Hematopoietic multipotent progenitor cell (in vitro differentiated cells): Measurements from ENCODE around the gene CRLF2.

GRCh38 chrX:290619-291195, 9.5 kb downstream of the PLCXD1 start:
- CAGE, long polyA plus RNA: no peak

- CAGE, long polyA plus RNA: no peak
Observed at GRCh38 chrX:368815-369762, 17.6 kb downstream of the PPP2R3B start.

GRCh38 chrX:374568-375220, 12.0 kb downstream of the PPP2R3B start:
- CAGE, long polyA plus RNA: no peak

DNA sequence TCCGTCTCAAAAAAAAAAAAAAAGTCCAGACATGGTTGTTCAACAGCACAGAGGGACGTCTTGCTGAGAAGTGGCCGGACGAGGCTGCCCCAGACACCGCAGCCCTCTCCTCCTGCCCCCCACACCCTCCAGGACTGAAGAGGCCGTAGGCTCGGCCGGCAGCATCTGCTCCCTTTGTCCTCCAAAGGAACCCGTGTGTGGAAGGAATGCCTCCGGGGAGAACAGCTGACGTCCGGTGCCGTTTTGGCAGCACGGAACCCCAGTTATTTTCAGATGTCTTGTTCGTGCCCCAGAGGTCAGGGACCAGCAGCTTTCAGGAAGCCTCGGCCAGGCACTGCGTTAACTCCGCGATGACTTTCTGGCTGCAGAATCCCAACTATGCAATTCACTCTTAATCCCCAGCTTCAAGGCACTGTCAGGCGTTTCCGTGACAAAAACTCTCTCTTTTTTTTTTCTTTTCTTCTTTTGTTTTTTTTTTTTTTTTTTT, 10.9 kb upstream of the PPP2R3B start:
- CAGE, long polyA plus RNA: no peak

- CAGE, long polyA plus RNA: no peak
Observed at GRCh38 chrX:970354-970599, 242.2 kb downstream of the CRLF2 start.

DNA sequence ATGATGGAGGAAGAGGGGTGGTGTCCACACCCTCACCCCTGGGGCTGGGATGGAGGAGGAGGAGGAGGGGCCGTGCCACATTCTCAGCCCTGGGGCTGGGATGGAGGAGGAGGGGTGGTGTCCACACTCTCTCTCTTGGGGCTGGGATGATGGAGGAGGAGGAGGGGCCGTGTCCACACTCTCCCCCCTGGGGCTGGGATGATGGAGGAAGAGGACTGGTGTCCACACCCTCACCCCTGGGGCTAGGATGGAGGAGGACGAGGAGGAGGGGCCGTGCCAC, 231.7 kb downstream of the CRLF2 start:
- CAGE, long polyA plus RNA: no peak

- CAGE, long polyA plus RNA: no peak
Observed at GRCh38 chrX:1060227-1060538, 152.3 kb downstream of the CRLF2 start.

GRCh38 chrX:1108600-1109339, 103.7 kb downstream of the CRLF2 start:
- CAGE, long polyA plus RNA: no peak

DNA sequence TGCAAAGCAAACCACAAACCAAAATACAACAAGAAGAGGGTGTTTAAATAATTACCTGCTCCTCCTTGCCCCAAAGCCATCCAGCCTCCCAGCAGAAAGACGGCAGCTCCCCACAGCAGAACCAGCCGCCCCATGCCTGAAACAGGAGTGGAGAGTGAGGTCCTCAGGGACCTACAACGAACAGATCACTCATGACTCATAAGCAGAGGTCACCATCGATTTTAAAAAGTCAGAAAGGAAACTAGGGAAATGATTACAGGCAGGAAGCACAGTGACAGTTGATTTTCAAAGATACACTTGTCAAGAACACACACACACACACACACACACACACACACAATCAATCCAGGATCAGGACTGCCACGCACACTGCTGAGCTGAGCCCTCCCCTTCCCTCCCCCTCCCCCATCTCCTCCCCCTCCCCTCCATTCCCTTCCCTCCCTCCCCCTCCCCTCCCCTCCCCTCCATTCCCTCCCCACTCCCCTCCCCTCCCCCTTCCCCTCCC, at the start of gene CRLF2:
TSS of gene CRLF2 (minus strand) at position 149 of the 505 bp plus-strand sequence.
- CAGE, long polyA plus RNA: no peak

DNA sequence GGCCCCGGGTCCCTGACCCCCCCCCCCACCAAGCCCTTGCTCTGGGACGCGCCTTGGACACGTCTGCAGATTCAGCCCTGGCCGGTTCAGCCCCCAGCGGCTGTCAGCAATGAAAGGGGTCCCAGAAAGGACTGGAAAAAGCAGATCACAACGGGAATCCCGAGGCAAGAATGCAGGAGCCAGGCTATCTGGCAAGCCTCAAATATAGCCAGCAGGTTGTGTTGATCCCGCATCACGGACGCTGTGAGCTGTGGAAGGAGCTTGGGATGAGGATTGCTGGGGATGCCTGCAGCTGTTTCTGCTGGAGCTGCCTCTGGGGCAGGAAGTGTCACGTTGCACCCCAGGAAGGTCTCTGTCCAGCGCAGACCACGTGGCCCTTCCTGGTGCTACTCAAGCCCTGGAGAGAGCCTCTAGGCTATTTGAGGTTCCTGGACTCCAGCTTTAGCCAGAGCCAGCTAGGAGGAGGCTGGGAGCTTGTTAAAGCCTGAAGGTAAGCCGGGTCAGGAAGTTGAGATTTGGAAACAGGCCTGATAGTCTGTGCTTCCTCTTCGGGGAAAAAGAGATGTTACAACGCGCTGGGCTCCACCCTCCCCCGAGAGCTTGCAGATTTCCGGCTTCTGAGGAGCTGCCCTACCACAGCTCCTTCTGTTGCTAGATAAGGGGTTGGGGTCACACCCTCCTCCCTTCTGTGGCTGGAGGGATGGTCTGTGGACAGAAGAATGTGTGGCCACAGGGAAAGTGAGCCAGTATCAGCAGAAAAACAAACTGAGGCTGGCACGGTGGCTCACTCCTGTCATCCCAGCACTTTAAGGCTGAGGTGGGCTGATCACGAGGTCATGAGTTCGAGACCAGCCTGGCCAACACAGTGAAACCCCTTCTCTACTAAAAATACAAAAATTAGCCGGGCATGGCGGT, 19.2 kb upstream of the CSF2RA start:
- CAGE, long polyA plus RNA: start-site peak on the minus strand centred at position 492 of the sequence, 91 bp wide, 17 reads

DNA sequence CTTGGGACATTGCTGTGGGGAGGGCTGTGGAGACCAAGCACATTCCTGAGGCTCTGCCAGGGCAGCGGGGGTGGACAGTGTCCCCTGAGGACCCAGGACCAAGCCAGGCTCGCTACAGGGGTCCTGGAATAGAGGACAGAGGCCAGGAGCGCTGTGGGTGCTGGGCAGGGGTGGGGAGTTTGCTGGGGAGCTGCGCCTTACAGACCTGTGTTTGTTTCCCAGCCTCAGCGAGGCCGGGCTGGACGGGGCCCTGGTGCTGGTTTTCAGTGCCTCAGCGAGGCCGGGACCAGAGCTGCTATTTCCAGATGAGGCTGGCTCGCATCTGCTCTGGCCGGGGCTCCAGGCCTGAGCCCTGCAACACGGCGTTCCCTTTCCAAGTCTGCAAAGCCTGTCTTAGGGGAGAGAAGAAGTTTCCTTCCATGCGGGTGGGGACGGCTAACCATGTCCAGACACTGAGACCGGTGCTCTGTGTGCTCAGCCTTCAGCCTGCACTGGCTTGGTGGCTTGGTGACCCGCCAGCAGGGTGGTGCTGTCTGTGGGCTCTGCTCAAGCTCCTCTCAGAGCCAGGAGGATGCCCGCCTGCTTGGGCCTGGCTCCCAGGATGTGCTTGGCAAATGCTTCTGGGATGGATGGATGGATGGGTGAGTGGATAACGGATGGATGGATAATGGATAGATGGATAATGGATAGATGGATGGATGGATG, 3.1 kb upstream of the SLC25A6 start:
- CAGE, long polyA plus RNA: no peak

DNA sequence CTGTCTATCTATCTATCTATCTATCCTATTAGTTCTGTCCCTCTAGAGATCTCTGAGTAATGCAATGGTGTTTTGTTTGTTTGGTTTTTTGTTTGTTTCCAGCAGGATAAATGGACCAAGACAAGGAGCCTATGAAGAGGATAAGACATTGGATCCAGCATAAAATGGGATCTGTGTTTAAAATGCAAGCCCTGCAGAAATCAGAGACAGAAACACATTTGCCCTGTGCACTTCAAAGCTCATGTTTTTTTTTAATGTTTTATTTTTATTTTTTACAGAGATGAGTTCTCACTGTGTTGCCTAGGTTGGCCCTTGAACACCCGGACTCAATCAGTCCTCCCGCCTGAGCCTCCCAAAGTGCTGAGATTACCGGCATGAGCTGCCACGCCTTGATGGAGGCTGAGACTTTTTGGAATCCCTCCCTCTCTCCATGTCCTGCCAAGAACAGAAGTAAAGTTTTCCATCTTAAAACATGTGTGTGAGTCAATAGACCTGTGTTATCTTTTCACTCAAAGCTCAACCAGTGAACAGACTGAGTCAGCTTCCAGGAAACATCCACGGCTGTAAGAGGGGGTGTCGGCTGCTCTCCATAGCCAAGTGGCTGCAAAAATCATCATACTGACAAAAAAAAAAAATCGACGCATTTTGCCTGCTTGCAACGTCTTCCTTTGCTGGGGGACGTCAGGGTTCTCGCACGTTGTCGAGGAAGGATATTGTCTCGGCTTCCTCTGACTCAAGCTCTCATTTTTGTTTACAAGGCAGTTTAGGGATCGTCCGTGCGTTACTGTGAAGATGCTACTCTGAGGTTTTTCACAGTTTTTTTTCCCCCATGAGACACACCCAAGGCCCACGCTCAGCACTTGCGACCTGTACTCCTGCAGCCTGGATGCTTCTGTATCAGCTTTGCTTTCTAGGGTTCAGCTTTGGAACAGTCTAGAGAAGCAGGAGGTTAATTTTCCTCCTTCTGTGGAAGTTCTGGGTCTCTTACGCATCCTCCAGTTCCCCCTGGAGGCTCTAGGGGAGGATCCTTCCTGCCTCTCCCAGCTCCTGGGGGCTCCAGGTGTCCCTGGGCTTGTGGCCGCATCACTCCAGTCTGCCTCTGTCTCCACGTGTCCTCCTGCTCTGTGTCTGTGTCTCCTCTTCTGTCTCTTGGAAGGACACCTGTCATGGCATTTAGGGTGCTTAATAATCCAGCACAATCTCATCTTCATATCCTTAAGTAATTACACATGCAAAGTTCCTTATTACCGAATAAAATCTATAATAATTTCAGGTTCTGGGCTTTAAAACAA, 10.1 kb upstream of the ASMTL start:
- CAGE, long polyA plus RNA: no peak

- CAGE, long polyA plus RNA: no peak
Observed at GRCh38 chrX:1493907-1494623, 41.4 kb upstream of the ASMTL start.

DNA sequence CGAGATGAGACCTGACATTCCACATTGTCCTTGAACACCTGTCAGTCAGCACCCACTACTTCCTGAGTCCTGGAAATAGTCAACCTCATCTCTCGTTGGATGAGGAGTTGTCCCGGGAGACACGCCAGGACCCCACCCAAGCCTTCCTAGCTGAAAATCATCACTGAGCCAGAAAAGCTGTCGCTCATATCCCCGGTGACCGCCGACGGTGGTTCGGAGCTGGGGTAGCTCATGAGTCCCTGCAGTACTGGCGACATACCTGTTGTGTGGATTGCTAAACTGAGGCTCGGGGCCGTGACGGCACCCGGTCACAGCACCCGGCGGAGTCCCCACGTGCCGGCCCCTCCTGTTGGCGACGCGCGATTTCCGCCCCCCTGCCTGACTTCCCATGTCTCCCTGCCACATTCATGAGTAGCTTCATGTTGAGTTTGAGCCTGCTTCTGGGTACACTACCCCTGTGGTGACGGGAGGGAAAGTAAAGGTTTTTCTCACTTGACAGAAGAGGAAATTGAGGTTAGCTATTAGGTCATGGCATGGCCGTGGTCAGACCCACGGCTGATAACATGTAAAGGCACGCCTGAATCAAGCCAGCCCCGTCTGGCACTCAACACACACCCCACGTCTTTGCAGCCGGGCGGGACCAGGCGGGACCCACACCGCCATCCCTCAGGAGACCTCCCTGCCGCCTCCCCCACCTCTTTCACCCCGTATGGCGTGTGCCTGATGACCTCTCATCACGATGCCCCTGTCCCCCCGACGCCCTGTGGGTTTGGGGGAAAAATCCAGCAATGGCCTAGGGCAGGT, 29.5 kb downstream of the P2RY8 start:
- CAGE, long polyA plus RNA: no peak

- CAGE, long polyA plus RNA: no peak
Observed at GRCh38 chrX:2180243-2181176, 320.3 kb downstream of the DHRSX start.

DNA sequence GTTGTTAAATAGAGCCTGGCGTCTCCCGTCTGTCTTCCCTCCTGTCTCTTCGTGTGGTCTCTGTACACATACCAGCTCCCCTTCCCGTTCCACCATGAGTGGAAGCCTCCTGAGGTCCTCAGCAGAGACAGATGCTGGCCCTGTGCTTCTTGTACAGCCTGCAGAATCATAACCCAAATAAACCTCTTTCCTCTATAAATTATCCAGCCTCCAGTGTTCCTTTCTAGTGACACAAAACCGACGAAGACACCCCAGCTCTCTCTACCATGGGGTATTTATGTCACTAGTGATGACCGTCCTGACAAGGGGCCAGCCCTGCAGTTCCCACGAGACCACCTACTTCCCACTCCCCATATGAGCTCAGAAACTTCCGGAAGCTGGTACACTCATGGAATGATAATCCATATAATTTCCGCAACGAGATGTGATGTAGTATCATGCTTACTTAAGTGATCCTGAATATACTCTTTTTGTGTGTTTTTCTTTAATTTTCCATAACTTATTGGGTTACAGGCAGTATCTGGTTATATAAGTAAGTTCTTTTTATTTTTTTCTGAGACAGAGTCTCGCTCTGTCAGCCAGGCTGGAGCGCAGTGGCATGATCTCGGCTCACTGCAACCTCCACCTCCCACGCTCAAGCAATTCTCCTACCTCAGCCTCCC, 162.0 kb downstream of the DHRSX start:
- CAGE, long polyA plus RNA: no peak

DNA sequence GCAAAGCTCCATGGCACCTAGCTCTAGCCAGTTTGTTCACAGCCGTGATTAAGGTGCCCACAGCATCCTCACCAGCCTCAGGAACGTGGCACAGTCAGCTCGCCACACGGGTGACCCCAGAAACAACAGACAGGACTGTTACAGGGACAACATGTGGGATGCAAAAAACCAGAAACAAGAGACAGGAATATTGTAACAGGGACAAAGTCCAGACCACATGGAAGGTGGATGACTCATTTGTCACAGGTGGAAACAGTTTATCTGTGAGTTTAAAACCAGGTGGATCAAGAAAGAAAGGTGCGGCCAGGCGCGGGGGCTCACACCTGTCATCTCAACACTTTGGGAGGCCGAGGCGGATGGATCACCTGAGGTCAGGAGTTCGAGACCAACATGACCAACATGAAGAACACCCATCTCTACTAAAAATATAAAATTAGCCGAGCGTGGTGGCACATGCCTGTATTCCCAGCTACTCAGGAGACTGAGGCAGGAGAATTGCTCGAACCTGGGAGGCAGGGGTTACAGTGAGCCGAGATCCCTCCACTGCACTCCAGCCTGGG, 23.4 kb downstream of the DHRSX start:
- CAGE, long polyA plus RNA: no peak

DNA sequence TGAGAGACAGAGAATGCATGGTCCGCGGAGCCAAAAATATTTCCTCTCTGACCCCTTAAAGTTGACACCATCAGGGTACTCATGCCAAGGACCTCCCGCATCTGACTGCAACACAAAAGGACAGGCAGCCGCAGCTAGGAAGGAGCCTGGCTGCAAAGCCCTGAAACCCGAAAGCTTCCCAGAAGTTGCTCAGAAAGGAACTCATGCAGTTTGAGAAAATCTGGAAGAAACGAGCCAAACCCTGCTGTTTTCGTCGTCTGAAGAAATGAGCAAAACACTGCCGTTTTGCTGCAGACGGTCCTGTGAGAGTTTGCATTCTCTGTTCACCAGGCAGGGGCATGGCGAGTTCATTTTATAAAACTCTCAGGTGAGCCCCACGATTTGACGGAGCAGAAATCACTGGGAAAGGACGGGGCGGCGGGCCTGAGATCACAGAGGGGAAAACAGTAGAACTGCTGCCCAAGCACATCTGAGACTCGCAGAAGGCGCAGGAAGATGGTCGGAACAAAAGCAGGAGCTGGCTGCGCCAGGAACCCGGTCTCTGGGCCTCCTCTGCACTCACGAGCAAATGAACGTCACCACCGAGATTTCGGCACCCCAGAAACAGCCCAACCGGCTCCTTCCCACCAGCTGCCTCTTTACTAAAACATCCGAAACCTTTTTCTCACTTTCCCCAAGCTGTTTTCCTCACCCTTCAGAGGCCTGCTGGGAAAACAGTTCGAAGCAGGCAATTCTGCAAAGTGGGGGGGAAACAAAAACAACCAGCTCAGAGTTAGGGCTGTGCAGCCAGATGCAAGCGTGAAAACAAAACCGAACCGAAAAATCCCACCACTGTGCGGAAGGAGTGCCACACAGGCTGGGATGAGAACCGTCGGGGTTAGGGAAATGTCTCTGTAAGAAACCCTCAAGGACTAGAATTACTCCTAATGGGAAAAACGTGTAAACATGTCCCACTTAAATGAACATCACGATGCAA, 16.2 kb downstream of the DHRSX start:
- CAGE, long polyA plus RNA: no peak

DNA sequence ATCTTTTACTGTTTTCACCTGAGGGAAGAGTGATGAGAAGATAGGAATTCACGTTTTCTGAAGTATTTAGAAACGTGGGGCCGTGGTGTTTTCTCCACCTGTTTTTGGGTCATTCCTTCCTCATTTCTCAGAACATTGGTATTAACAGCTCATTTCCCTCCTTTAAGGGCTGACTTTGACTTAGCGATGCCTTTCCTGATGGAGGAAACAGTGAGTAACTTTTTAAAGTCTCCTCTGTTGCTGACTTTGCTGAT, 80.3 kb upstream of the CD99 start:
- CAGE, long polyA plus RNA: no peak

DNA sequence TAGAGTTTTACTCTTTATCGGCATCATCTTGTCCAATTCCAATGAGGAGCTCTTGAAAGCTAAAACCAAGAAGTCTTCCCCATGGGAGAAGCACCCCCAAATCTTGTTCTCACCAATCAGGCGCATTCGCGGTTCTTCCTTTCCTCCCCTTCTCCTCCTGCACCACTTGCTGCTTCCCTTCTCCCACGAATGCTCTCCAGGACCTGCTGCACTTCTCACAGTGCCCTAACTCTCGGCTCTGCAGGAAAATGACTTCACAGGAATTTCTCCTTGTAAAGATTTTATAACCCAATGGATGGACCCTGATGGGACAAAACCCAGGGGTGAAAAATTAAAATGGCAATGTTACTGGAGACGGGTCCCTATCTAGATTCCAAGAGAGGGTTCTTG, 39.0 kb downstream of the ARSD start:
- CAGE, long polyA plus RNA: no peak